Metastatic Lung Carcinoma in the Adrenal Gland (tissue), 1 donor: ENCODE data around the gene WDFY1.

DNA sequence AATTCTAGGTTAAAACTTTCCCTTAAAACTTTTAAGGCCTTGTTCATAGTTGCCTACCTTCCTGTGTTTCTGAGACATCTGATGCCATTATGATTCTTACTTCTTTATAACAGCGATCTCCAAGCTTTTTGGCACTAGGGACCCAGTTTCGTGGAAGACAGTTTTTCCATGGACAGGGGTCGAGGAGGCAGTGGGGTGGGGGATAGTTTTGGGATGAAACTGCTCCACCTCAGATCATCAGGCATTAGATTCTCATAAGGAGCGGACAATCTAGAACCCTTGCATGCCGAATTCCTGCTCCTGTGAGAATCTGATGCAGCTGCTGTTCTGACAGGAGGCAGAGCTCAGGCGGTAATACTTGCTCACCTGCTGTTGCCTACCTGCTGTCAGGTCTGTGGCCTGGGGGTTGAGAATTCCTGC, 21.5 kb downstream of the ACSL3 start:
- PRO-cap, result no peak

DNA sequence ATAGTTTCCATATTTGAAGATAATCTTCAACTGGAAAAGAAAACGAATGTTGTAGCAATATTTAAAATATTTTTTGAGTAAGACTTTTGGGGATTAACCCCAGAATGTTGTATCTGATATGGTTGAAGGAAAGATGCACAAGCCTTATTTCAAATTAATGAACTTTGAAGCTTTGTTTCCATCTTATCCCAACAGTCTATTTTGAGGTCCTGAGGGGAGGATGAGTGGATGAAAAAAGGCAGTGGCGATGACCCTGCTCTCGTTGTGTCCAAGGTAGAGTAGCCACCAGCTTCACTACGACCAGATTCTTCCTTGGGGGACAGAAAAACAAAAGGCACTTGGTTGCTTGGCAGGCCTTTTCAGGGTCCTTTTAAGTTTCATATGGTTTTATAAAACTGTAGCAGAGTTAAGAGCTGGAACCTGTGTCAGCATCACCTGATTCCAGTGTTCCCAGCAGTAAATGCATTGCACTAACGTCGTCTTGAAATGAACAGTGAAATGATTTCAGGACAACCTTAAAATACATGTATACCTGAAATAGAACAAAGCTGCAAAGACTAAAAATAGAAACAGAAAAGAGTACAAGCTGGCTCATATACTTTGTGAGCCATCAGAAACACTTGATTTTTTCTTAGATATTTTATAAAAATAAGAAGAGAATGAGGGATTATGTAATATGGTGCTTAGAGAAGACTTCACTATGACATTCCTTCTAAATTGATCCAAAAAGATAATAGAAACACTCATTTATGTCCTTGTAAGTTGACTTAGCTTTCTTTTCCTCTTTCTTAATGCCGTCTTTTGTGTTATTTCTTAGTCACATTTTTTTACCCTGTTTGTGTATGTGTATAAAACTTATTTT, 51.9 kb downstream of the ACSL3 start:
- PRO-cap, result no peak

DNA sequence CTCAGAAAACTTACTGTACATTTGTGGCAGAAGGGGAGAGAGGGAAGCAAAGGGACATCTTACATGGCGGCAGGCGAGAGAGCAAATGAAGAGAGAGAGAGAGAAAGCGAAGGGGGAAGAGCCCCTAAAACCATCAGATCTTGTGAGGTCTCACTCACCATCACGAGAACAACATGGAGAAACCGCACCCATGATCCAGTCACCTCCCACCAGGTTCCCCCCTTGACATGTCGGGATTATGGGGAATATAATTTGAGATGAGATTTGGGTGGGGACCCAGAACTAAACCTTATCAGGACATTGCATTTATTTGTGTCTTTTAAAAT, 75.9 kb downstream of the ACSL3 start:
- PRO-cap, result no peak

DNA sequence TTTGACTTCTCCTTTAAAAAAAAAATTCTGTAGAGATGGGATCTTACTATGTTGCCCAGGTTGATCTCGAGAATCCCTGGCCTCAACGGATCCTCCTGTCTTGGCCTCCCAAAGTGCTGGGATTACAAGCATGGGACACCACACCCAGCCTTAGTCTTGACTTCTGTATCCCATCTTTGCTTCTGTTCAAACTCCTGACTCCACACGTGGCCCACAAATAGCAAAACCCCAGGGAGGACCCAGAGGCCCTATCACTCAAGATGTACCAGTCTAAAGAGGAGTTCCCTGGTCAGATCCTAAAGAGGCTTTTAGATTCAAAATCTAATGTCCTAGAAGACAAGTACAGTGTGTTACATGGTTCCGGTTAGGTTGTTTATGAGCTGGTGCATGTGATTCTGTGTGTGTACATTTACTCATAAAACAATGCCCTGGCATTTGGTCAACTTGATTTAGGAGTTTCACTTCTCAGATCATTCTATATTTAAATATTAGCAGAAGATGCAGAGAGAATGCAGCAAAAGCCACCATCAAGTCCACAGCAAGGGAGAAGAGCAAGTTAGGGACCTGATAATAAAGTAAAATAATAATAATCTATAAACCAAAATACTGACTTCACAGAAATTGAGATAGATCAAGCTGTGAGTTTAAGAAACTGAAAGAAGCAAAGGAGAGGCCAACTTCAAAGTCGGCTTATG, 4.0 kb upstream of the AP1S3 start:
- PRO-cap, result no peak

DNA sequence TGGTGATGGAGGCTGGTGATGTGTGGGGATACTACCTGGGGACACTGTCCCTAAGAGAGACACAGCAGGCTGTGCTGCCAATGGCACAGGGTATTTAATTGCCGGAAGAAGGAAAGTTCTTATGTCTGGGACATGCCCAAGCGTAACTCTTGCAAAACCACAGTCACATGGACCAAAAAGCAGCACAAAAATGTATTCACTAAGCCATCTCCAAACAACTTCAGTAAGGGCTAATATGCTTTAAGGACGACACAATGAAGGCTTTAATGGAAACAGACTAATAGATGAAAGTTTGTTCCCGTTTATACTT, 49.7 kb upstream of the AP1S3 start:
- PRO-cap, result no peak

GRCh38 chr2:223944714-223945712, at the start of gene WDFY1:
WDFY1 (minus strand) TSS chr2:223945335.
- PRO-cap, result unidirectional peak, minus-strand start at chr2:223945335

GRCh38 chr2:224001213-224002032, 37.7 kb downstream of the SERPINE2 start:
- PRO-cap, result no peak

DNA sequence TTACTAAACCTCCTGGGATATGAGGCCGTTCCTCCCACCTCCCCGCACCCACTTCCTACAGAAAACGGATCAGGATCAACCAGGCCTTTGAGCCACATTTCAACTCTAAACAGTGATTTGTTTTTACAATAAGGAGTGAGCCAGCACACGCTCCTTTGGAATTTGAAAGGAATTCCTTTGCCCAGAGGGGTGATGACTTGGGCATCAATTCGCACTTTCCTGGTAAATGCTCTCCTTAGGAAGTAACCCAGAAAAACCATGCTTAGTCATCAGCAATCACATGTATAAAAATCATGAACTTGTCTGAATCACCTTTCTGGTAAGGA, 180.4 kb downstream of the FAM124B start:
- PRO-cap, result no peak

GRCh38 chr2:224399667-224400132, 2.2 kb downstream of the FAM124B start:
- PRO-cap, result no peak

DNA sequence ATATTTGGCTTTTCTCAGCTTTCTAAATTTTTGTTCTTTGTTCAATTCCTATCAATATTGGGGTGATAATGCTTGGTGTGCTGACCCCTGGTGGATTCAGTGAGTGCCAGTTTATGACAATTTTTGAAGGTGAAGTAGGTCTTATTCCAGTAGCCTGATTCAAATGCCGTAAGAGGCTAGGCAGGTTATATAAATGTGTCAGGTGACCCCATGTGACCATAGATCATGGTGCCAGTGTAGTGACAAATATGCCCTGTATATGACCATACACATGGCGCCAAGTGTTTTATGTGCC, 47.6 kb upstream of the FAM124B start:
- PRO-cap, result no peak

GRCh38 chr2:224503581-224503876, 81.6 kb downstream of the CUL3 start:
- PRO-cap, result no peak

GRCh38 chr2:224763114-224763508, 46.9 kb upstream of the CCDC195 start:
- PRO-cap, result no peak

DNA sequence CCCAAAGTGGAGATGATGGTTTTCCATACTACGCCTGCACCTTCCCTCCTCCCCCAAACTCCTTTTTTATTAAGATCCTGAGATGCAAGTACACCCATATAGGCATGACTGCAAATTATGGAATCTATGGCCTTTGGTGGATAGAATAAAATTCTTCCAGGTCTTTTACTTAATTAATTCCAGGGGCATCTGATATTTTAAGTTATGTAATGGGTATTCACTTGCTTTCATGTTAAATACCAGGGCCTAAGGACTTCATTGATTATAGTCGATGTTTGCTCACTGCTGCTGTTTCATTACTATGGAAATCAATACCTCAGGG, 66.0 kb upstream of the CCDC195 start:
- PRO-cap, result no peak

- PRO-cap, result no peak
Measured at GRCh38 chr2:224927326-224928355, 114.6 kb downstream of the DOCK10 start.

- PRO-cap, result no peak
Measured at GRCh38 chr2:224986199-224986923, 55.9 kb downstream of the DOCK10 start.

DNA sequence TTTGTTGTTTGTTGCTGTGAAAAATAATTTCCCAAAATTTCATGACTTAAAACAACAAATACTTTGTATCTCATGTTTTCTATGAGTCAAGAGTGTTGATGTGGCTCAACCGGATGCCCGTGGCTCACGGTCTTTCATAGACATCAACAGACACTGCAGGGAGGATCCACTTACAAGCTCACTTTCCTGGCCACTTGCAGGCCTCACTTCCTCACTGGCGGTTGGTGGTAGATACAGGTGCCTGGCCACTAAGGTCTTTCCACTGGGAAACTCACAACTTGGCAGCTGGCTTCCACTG, 662.9 kb downstream of the IRS1 start:
- PRO-cap, result no peak

DNA sequence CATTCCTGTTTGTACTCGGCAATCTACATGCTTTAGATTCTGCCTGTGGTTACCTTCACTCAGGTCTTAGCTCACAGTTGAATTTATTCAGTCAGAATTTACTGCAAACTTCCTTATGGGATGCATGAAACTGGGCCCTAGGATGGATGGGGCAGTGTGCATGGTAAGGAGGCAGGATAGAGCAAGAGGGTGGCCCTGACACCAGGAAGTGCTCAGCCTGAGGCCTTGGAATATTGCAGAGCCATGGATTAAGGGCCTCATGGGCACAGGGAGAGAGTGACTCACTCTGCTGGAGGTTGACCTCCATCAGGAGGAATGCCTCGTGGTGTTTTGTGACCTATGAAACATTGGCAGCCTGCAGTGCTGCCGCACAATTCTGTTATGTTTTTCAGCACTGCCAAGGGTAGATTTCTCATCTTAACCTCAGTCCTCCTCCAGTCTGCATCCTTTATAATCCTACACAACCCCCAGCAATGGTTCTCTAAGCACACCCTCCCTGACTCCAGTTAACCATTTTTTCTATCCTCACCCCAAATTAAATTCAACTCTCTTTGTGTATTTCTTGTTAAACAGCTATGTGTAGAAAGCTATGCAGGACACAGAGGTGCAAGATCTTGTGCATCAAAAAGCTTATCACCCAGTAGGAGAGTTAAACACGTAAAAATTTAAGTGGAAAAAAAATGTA, 321.2 kb downstream of the IRS1 start:
- PRO-cap, result no peak

DNA sequence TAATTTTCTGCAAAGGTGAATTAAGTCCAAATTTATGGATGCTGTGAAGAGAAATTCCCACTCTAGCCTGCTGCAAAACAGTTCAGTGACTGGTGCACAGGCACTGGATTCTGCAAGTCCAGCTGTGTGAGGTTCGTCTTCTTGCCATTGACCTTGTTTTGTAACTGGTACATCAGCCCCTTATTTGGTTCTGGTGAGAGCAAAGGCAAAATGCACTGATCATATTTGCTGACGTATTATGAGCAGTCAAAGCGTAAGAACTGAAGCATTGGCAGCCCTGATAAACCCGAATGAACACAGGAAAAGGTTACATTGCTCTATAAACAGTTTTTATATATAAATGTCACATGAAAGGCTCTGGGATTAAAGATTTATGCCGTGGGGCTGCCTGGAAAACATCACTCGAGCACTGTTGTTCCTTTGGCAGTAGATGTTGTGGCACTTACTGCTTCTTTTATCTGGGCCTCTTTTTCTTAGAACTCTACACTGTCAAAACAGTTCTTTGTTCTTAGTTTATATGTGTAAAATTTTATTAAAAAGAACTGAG, 168.0 kb downstream of the IRS1 start:
- PRO-cap, result no peak

DNA sequence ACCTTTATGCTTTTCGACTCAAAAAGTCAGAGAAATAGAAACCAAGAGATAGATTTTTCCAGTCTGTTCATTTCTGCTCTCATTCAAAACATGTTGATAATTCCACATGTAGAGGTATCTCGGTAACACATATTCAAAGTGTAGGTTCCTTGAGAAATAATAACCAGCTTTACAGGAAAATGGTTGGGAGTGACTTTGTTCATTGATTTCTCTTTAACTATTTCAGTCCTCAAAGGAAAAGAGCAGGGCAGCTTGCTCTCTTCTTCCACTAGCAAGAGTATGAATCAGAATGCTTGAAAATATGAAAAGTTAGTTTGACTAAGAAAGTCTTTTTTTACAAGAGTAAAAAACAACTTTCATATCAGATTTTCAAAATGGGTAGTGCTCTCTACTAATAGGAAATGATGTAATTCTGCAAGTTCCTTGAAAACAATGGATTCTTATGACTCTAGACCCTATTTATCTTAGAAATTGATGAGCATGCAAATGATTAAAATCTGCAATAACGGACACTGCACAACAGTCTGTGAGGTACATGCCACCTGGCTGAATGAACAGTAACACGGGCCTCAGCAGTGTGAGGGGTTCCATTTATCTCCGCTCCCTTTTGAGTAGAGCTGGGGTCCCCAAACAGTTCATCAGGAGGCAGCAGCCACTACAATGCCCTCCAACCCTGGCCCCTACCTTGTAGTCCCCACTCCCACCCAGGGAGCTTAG, 65.6 kb downstream of the IRS1 start:
- PRO-cap, result no peak

DNA sequence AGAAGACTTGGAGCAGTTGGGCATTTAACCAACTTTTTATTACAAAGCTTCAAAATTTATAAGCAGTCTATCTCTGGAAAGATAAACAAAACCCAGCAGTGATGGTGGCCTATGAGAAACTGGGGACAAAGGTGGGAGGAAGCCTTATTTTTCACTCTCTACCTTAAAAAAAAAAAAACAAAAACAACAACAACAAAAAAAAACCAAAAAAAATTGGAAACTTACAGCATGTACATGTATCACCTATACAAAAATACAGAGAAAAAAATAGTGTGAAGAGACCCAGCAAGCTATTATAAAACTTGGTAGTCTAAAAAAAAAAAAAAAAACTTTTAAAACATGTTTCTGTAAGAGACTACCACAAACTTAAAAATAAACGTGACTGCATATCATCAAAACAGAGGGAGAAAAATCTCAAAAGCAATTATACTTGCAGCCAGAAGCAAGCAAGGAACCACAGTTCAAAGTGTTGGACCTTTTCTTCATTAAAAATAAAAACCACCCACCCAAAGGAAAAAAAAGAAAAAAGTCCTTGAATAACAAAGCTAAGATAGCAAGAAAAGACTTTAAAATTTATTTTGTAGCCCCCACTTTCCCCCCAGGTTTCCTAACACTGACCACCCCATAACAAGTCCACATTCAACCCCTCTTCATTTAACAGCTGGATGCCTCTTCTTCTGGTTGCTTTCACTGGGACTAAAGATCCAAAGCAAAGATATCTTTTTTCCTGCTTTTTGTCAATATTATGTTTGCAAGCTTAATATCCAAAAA, 13.0 kb downstream of the IRS1 start:
- PRO-cap, result no peak